Endothelial cell (in vitro differentiated cells): ENCODE data around the genes PIP4K2C, TSPAN31, AVIL and CTDSP2.

GRCh38 chr12:57523462-57523847 is 831 bp downstream of the MBD6 start:
- PRO-cap, result no peak

DNA sequence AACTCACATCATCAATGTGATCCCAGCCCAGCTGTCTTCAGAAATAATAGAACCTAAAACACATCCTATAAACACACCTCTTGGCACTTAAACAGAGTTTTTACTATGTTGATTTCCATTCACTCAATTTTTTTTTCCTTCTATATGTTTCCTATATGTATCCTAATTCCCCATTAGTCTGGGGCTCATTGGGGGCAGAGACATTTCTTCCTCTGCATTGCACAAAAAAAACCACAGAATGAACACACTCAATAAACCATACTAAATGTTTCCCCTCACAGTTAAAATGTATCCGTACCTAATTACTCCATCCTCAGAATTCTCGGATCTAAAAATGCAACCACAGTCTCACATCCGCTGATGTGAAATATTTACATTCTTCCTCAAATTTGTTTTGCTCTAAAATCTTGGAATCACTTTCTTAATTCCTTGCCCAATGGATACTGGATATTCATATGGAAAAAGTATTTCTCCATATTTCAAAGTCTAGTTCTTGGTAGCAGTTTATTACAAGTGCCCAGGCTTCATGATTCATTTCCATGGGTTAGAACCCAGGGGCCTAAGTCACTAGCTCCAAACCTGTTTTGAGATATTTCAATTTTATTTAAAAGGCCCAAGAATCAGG is 1.7 kb downstream of the DCTN2 start:
- PRO-cap, result no peak

- PRO-cap, result no peak
Measured at GRCh38 chr12:57550433-57551128, 737 bp downstream of the KIF5A start.

GRCh38 chr12:57590595-57592071 is at the start of gene PIP4K2C:
Gene PIP4K2C, plus strand, starts transcription at chr12:57591192.
- PRO-cap, result bidirectional peak, plus-strand start at chr12:57591268, minus-strand start at chr12:57591101; unidirectional peak, minus-strand start at chr12:57591554; unidirectional peak, minus-strand start at chr12:57591762

DNA sequence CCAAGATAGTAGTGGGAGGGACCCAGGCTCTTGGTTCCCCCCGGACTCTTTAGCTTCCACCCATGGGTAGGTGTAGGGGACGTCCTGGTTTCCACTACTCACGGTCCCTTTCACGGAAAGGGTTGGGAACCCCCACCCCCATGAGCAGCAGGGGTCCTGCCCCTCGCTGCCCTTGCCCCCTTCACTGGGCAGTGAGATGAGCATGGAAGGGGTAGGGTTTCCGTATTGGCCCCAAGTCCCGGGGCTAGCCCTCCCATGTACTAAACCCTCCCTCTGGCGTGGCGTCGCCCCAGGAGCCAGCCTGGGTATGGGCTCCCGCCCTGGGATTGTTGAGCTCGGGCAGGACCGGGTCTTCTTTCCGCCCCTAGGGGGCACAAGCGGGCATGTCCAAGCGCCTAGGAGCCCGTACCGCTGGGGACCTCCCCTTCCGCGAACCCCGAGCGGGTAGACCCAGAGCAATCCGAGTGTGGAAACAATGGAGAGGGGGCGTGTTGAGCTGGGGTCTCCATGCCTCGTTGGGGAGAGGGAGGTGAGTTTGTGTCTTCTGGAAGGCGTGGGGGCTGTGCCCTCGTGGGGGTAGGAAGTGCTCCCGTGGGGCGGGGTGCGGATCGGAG is 12.6 kb downstream of the AGAP2 start:
- PRO-cap, result no peak

DNA sequence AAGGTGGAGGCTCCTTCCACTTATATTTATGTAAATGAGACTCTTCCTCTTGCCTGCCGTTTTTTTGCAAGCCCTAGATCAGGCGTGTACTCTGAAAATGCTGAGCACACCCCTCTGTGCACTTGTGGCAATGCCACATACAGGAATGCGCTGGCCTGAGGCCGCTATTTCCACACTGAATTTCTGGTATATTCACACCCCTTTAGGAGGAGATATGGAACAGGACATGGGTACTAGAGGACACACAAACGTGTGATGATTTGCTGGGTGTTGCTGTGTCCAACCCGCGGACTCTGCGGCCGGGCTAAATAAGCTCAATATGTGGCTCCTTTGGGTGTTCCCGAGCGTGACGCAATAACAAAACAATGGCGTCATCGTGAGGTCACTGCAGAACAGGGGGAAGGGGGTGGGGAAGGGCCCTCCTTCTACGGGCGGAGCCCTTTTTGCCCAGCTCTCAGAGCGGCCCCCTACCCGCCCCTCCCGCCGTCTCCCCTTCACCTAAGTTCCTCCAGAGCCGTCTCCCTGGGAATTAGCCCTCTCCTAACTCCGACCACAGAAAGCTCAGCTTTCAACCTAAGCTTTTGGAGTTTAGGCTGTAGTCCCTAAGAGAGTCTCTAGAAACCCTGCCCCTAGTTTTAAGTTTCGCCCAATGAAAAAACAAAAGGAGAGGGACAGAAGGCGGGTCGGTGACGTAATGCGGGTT is 438 bp upstream of the TSPAN31 start:
- PRO-cap, result bidirectional peak, plus-strand start at position 243 of the sequence, minus-strand start at position 181 of the sequence; bidirectional peak, plus-strand start outside the sequence, minus-strand start at position 651 of the sequence

DNA sequence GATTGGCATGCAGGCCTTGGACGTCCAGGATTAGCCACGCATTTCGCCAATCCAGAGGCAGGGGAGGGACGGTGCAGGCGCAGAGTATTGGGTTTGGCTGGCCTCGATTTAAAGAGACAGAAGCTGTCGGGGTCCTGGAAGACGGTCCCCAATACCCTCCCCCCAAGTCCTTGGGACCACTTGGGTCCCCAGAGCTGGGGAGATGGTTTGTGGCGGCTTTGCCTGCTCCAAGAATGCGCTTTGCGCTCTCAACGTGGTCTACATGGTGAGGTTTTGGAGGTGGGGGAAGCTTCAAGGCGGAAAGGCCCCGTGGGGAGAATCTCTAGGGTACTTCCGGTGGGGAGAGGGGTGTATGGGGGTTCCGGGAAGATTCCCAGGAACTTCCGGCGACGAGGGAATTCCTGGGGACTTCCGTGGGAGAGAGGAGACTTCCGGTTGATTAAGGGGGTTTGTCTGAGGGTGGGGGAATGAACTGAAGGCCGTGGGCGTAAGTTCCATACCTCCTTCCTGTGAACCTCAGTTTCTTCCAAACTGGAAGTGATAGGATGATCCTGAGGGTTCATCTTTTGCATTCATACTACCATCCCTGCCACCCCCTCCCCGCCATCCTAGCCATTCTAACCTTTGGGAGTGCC is at the start of gene TSPAN31:
TSS of gene TSPAN31 (plus strand) at position 87 of the 635 bp plus-strand sequence.
- PRO-cap, result bidirectional peak, plus-strand start at position 49 of the sequence, minus-strand start outside the sequence; bidirectional peak, plus-strand start at position 438 of the sequence, minus-strand start at position 275 of the sequence

DNA sequence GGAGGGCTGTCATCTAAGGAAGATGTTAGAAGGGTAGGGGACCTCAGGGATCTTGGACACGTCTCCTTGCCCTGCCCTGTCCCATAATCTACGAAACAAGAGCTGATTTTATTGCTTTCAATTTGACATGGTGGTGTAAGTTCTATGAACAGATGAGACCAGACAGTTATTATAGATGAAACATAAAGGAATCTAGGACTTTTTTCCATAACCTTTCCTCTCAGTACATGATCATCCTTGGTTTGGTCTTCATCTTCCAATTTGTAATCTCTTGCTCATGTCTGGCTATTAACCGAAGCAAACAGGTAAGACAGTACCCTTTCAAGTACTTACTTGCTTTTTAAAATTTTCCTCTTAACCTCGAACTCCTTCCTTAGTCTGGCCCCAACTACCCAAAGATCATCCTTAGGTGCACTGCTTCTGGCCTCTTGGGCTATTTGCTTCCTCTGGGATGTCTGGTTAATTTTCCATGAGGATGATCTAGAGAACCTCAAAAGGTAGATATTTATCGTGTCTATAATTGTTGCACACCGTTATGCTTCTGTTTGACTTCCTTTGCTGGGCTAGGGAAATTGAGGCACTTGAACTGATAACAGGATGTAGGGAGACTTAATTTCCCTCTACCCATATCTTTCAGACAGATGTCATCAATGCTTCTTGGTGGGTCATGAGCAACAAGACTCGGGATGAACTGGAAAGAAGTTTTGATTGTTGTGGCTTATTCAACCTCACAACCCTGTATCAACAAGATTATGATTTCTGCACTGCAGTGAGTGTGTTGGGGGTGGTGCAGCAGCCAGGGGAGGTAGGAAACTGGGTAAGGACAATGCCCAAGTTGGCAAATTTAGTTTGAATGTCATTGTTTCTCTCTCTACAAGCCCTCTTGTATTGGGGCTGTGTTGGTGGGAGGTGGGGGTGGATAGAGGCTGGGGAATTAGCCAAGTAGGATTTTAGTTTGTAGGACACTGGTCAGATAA is 1.4 kb downstream of the TSPAN31 start:
- PRO-cap, result no peak

DNA sequence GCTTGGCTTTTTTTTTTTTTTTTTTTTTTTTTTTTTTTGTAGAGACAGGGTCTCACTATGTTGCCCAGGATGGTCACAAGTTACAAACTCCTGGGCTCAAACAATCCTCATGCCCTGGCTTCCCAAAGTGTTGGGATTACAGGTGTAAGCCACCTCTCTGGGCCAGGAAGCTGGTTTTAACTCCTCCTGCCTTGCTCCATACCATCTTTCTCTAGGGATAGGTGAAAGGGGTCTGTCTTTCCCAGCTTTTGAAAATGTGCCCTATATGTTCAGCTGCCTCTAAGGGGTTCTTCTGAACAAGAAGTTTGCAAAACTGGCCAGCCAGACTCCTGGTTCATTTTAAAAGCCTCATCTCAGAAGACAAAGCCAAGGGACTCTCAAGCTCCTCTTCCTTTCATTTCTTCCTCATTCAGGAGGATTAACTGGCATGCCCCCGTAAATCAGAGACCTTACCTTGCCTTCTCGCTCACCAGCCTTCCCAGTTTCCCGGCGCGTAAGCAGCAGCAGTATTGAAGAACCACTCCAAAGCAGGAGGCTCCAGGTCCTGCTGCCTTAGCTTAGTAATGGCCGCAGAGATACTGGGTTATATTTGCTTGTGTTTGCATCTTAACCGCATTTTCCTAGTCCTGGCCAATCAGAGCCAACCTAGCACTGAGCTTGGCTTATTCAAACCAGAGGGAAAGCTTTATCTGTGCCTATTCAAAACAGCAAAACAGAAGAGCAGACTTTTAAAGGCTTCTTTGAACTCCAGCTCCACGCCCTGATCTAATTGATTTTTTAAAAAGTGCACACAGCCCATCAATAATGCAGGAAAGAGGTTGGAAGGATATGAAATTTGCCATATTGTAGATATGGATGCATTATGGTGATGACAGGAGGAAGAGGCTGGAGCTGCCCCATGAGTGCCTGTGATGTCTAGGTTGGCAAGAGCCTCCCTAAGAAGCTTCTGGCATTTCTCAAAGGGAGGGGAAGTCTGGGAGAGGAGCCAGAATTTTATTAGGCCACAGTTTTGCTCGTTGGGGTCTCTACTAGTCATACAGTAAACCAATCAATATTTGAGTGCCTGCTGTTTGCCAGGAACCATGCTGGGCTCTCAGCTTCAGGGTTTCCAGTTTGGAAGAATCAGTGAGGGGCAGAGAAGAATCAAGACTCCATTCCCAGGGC is at the start of gene AVIL:
TSS of gene AVIL (minus strand) at position 559 of the 1,164 bp plus-strand sequence.
- PRO-cap, result no peak

- PRO-cap, result bidirectional peak, plus-strand start at chr12:57846778, minus-strand start at chr12:57846693; bidirectional peak, plus-strand start at chr12:57847221, minus-strand start at chr12:57846908
Measured at GRCh38 chr12:57846332-57847102, at the start of gene CTDSP2. Gene CTDSP2, minus strand, starts transcription at chr12:57846729.

GRCh38 chr12:57882347-57882896 is 35.9 kb upstream of the CTDSP2 start:
- PRO-cap, result no peak

DNA sequence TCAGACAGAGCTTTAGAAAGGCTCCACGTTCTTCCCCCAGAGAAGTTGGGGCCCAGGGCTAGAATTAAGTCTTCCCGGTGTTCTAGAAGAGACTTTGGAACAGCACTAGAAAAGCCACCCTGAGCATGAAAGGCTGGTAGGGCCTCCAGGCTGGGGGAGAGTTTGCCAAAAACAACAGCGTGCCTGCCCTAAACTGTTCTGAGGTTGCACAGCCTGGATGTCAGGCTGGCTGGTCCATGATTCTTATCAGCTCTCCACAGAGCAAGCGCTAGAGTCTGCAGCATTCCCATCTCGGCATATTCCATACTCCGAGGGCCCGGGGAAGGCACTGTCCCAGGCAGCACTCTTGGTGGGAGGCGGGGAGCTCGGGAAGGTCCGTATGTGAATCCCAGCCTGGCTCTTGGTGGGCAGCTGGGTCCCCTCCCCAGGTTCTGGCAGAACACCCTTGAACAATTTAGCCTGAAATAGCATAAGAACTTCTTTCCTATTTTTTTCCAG is 41.5 kb upstream of the CTDSP2 start:
- PRO-cap, result no peak

- PRO-cap, result no peak
Measured at GRCh38 chr12:57893199-57893670, 46.7 kb upstream of the CTDSP2 start.

GRCh38 chr12:57893720-57894653 is 47.4 kb upstream of the ATP23 start:
- PRO-cap, result bidirectional peak, plus-strand start at chr12:57893962, minus-strand start at chr12:57893922

GRCh38 chr12:58894057-58894366 is 26.3 kb downstream of the LRIG3 start:
- PRO-cap, result no peak

- PRO-cap, result unidirectional peak, plus-strand start at chr12:58907134
Measured at GRCh38 chr12:58906871-58907392, 13.4 kb downstream of the LRIG3 start.

GRCh38 chr12:58949615-58950814 is 29.7 kb upstream of the LRIG3 start:
- PRO-cap, result no peak

DNA sequence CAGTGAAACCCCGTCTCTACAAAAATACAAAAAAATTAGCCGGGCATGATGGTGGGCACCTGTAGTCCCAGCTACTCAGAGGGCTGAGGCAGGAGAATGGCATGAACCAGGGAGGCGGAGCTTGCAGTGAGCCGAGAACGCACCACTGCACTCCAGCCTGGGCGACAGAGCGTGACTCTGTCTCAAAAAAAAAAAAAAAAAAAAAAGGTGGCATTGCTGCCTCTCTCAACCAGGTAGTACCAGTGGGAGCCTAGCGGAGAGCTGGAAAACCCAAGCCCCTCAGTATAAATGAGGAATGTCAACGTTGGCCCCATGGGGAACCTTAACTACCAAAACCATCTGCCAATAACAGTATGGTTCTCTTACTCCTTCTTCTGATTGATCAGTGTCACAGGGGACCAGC is 658.8 kb downstream of the SLC16A7 start:
- PRO-cap, result no peak

- PRO-cap, result no peak
Measured at GRCh38 chr12:60270315-60270645, 674.5 kb downstream of the SLC16A7 start.

DNA sequence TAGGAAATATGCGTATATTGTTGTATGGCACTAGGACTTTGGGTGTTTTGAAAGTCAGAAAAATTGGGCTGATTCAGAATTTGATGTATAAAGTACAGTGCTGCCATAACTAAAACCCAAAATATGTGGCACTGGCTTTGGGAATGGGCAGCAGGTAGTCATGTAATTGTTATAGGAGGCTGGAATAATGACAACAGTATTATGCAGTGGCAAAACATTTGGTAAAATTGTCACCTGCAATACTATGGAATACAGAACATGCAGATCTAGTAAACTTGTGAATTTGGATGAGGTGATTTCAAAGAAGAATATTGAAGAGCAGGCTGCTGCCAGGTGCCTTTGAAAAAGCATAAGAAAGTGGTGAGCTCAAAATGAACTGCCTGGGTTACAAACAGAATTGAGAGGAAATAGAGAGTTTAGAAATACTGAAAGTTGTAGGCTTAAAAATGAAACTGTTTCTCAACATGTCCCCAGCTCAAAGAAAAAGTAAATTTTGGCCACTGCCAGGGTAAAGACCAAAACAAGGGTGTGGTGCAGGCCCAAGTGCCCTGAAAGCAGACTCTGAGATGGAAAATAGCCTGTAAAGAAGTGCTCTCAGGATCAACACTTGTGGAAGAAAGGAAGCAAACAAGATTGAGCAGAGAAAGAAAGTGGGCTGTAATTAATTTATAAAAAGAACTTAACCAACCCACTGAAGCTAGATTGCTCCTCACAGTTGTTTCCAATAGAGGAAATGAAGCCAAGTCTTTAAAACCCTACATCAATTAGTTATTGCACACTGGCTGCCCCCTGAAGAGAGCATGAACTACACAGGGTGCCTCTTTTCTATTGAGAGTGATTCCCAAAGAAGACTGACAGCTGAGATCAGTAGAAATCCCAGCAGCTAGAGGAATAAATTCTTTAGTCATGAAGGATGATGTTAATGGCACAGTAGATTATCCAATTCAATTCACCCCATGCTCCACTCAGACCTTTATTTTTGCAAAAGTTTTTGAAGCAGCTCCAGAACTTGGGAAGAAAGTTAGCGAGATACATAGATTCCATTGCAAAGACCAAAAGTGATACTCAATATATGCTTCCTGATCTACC is 8.9 kb upstream of the USP15 start:
- PRO-cap, result no peak